Anterior vena cava (tissue), 1 donor: ENCODE results near the genes CCDC196 and PLEKHH1.

DNA sequence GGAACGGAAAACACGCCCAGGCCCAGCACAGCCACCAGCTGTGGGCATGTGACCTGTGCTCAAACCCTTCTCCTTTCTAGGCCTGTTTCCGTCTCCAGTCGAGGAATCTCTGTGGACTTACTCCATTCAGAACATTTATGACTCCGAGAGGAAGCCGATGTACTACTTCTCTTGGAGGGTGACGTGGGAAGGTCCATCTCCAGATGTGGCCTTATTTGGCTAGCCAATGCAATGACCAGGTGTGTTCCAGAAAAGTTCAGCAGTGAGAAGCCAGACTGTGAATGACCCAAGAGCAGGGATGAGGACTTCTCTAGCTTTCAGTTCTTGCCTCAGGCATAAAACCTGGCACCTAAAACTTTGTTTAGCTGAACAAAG lies 134.1 kb upstream of the MAX start:
- PRO-cap: no peak

- PRO-cap: no peak
These were observed 1.2 kb downstream of the FUT8 start for GRCh38 chr14:65413815-65414087.

DNA sequence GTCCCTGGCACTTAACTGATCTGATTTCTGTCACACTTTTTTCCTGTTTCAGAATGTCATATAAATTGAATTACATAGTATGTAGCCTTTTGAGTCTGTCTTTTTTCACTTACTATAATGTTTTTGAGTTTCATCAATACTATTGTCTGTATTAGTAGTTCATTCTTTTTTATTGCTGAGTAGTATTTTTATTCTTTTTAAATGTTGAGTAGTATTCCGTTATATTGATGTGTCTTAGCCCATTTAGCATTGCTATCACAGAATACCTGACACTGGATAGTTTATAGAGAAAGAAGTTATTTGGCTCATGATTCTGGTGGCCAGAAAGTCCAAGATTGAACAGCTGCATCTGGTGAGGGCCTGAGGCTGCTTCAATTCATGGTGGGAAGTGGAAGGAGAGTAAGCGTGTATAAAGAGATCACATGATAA lies 152.2 kb downstream of the FUT8 start:
- PRO-cap: no peak

- PRO-cap: no peak
These were observed 523.7 kb upstream of the CCDC196 start for GRCh38 chr14:65962576-65962859.

- PRO-cap: no peak
These were observed at the start of gene CCDC196 for GRCh38 chr14:66486008-66486752. TSS of gene CCDC196 (plus strand) at chr14:66486371.

GRCh38 chr14:66702635-66703476 lies 194.9 kb downstream of the GPHN start:
- PRO-cap: no peak

- PRO-cap: no peak
These were observed 238.4 kb downstream of the GPHN start for GRCh38 chr14:66746430-66746724.

DNA sequence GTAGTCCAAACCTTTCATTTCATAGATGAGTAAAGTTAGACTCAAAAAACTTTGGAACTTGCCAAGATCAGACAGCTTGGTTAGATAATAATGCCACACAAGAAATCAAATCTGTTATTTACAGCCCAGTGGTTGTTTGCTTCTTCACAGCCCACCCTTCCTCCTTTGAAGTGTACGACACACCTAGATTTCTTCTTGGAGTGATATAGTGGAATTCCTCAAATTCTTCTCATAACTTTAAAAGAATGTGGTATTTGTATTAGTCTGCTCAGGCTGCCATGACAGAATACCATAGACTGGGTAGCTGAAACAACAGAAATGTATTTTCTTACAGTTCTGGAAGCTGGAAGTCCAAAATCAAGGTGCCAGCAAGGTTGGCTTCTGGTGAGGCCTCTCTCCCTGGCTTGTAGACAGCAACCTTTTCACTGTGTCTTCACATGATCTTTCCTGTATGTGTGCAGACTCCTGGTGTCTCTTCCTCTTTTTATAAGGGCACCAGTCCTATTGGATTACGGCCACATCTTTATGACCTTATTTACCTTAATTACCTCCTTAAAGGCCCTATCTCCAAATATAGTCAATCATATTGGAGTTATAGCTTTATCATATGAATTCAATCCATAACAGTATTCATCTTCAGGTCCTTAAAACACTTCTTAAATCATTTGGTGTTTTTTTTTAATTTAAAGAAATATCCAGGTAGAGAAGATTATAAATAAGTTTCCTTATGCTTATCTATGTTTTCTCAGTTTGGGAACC lies 21.3 kb upstream of the GARIN2 start:
- PRO-cap: no peak

DNA sequence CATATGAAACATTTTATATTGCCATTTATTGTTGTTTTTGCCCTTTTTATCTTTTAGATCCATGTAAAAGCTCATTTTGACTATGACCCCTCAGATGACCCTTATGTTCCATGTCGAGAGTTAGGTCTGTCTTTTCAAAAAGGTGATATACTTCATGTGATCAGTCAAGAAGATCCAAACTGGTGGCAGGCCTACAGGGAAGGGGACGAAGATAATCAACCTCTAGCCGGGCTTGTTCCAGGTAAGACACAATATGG lies 47.2 kb downstream of the ATP6V1D start:
- PRO-cap: no peak

GRCh38 chr14:67532707-67533809 lies at the start of gene PLEKHH1:
TSS of gene PLEKHH1 (plus strand) at chr14:67533290.
- PRO-cap: bidirectional peak, plus-strand start at chr14:67533124, minus-strand start at chr14:67533015

DNA sequence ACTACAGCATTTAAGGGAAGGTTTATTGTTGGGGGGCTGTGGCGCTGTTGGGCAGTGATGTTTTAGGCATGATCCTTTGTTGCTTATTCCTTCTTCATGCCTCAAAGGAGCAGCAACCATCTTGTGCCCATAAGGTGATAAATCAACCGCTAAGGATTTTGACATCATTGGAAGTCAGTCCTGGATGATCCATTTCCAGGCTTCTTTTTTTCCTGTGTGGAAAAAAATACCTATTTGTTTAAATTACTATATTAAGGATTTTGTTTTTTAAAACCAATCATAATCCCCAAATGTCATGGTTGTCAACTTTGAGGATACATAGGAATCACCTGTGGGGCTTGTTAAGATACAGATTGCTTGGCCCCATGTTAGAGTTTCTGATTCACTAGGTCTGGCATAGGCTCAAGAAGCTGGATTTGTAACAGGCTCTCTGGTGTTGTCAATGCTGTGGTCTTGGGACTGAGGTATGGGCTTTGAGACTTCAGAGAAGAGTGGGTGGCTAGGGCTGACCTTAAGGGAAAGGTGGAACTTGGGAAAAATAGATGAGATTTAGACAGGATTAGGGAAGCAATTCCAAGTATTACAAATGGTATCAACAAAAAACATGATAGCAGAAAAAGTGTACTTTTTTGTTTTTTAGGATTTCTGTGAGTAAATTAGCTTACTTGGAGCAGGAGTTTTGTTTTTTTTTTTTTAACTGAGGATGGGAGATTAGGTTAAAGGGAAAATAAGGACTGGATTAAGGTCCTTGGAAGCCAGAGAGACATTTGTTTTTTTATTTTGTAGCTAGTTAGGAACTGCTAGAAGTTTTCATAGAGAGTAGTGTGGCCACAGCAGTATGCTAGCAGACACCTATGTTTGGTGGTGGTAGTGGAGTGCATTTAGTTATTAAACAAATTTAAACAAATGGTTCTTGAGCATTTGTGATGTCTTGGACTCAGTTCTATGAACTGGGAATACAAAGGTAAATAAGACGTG lies 88.5 kb downstream of the RAD51B start:
- PRO-cap: no peak

DNA sequence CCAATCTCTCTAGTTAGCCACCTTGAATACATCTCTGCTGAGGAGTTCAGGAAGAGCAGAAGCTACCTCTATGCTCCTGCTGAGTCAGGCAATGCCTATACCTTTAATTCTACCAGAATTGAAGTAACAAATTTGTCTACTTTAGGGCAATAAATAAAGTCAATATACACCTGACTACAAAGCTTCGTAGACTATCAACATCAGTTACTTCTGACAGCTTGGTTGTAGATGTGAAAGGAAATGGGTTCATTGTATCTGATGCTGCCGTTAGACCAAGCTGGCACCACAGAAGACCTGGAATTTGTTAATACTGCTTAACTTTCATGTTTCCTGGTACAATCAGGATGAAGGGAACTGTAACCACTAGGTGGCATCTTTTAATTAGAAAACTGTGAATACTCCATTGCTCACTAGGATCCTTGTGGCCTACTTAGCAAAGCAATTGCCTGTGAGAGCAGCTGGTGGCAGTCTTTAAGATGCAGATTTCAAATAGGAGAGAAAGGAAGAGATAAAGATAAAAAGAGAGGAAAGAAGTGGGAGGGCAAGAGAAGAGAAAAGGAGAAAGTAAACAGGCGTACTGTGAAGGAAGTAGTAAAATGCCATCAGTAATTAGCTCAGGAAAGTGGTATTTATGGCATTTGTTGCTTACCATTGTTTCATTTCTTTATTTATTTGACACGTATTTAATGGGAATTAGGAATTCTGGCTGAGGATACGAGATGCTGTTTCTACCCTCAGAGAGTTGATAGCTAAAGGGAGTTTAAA lies 114.4 kb downstream of the RAD51B start:
- PRO-cap: no peak

- PRO-cap: no peak
These were observed 117.6 kb downstream of the RAD51B start for GRCh38 chr14:67937028-67937641.

DNA sequence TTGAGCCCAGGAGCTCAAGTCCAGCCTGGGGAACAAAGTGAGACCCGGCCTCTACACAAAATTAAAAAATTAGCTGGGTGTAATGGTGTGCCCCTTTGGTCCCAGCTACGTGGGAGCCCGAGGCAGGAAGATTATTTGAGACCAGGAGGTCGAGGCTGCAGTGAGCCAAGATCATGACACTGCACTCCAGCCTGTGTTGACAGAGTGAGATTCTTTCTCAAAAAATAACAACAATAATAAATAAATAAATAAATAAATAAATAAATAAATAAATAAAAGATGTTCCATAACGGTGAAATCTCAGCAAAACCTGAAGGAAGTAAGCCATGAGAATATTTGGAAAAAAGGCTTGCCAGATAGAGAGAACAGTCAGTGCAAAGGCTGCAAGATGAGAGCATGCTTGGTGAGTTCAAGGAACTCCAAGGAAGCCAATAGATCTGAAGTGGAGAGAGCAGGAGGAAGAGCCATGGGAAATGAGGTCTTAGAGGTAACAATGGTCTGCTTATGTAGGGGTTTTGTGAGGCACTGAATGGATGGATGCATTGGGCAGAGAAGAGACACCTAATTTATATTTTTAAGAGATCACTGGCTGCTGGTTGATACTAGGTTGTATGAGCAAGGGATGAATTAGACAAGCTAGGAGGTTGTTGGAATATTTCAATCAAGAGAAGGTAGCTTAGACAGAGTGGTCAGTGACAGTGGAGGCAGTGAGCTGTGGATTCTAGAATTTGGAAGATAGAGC lies 176.8 kb downstream of the RAD51B start:
- PRO-cap: no peak

DNA sequence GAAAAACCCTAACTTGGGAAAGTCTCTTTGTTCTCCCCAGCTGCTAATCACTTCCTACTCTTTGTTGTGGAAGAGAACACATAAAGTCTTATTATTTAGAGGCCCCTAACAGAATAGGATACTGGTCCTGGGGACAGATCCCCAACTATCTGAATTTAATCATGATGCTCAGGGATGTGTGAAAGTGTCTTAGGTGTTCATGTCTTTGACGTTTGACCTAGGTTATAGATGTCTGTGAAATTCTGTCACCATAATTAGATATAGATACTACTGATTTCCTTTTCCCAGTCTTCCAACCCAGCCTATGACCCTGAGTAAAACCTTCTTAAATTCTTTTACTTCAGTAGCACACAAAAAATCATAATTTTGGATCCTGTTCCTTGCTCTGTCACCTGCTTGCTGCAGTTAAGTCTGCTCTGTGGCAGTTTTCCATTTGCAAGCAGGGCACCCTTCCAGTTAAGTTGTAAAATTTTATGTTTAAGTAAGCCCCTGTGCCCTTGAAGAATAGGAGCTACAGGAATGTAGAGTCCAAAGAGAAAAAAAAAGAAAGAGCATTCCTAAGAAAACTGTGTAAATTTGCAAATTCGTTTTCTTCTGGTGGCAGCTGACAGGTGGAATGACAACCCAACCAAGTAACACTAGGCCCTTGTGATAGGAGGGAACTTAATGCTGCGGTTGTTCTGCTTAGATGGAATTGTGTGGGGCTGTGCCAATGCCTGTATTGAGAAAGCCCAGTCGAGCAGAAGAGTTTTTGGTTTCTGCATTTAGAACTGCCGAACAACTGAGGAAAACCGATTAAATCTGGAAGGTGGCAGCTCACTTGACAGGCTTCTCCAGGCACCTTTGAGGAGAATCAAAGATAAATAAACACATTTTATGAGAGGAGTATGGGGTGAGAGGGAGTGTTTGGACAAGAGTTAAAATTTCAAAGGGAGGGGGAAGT lies 279.8 kb downstream of the RAD51B start:
- PRO-cap: no peak

- PRO-cap: no peak
These were observed 284.2 kb downstream of the RAD51B start for GRCh38 chr14:68103646-68104320.

- PRO-cap: no peak
These were observed 347.5 kb downstream of the RAD51B start for GRCh38 chr14:68166878-68167735.

DNA sequence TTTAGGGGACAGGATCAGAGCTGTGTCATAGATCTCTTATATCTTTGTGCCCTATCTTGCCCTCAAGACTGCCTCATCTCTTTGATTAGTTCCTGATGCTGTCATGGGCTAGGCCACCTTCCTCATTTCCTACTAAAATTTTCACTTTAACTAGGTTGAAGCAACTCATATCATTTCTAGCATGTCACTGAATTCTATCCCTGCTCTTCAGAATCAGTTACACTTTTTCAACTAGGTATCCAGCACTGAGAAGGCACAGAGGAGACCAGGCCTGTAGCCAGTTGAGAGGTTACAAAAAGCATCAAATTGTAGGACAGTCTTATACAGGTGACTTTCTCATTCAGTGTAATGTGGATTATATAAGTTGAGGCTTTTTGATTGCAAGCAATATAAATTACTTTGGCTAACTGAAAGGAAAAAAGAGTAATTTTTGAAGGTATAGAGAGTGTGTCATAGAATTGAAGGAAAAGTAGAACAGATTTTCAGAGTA lies 410.3 kb downstream of the RAD51B start:
- PRO-cap: no peak

- PRO-cap: no peak
These were observed 424.5 kb downstream of the RAD51B start for GRCh38 chr14:68244024-68244579.

- PRO-cap: no peak
These were observed 285.9 kb downstream of the ZFP36L1 start for GRCh38 chr14:68506688-68507719.